ENCODE data around the gene PDCD11.

DNA sequence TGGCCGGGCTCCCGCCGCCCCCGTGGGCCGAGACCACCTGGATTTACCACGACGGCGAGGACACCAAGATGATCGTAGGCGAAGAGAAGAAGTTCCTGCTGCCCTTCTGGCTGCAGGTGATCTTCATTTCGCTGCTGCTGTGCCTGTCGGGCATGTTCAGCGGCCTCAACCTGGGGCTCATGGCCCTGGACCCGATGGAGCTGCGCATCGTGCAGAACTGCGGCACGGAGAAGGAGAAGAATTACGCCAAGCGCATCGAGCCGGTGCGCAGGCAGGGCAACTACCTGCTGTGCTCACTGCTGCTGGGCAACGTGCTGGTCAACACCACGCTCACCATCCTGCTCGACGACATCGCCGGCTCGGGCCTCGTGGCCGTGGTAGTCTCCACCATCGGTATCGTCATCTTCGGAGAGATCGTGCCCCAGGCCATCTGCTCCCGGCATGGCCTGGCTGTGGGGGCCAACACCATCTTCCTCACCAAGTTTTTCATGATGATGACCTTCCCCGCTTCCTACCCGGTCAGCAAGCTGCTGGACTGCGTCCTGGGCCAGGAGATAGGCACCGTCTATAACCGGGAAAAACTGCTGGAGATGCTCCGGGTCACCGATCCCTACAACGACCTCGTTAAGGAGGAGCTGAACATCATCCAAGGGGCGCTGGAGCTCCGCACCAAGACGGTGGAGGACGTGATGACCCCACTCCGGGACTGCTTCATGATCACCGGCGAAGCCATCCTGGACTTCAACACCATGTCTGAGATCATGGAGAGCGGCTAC lies 1.2 kb downstream of the CNNM2 start:
- RRBS = 20% methylated on average over 26 of the region's 54 CpGs

DNA sequence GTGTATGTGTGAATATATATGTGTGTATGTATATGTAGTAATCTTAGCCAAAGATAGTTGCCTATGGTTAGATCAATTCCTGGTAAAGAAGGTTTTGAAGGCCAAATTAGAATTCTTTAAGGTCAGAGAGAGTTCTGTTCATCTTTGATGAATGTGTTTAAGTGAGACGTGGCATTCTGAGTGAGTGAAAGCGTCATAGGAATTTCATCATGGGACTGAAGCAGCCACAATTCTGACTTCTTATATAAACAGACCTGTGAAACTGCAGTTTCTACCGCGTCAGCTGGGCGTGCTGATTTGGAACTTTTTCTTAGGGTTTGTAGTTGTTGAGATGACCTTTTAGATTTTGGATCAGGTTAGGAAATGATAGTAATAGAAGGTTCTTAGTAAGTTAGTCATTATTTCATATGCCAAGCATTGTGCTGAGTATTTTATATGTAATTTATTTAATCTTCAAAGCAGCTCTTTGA lies 103.8 kb downstream of the CNNM2 start:
- RRBS = no CpG with 5 or more reads among the region's 5 CpGs

- RRBS = no CpG with 5 or more reads among the region's 7 CpGs
Measured at GRCh38 chr10:103078125-103078508, 115.0 kb downstream of the NT5C2 start.

DNA sequence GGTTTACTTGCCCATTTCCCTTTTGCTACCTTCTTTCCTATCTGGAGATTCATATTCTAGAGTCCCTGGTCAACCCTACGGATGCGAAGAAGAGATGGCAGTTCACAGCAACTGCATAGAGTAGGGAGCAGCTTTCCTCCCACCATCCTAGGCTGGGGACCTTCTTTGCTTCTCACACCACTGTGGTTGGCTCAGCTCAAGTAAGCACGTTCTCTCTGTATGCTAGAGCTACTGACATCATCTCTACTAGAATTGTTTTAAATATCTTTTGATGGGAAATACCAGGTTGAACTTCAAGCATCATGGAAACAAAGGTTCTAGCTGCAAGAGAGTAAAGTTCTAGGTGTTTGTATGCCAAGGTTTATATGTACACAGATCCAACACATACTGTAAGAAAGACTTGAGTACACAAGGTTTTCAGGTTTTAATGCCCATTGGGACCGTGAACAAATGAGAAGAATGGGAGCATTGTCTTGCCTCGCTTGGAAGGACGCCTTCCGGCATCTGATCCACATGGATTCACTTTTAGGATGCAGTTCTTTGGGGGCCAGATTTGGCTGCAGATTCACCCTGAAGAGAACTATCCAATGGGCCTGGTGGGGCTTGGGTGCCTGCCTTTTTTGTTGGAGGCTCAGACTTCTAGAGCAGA lies 111.2 kb downstream of the NT5C2 start:
- RRBS = no CpG with 5 or more reads among the region's 7 CpGs

DNA sequence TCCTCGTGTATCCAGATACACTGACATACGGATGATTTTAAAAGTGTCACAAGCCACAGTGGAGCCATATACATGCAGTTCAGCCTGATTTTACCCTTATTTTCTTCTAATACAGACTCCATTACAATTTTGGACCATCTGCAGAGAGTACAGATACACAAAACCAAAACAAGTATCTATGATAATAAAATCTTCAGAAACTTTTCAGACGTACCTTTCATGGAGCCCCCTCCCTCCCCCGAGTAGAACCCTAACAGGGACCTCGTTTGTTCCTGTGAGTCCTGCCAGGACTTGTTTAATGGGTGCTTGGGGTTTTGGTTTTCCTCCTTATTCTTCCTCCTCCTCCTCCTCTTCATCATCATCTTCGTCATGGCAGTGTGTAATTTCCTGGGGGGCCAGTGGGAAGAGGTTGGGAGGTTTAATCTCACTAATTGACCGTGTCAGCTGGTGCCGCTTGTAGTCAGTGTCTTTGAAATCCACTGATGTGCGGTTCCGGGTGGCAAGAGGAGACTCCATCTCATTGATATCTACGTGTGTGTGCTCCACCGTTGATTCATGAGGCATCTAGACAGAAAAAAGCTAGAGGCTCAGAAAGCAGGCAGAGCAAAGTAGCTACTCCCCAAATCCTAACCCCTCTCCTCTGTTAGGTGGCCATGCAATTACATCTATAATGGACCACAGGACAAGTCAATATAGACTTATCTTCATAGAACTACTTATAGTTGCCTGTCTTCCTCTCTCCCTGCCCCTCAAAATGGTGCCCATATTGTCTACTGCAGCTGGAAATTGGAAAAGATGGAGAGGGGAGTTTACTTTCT lies 103.5 kb downstream of the NT5C2 start:
- RRBS = no CpG with 5 or more reads among the region's 12 CpGs

- RRBS = 4% methylated on average over 11 of the region's 140 CpGs
Measured at GRCh38 chr10:103277262-103278467, 727 bp downstream of the INA start.

DNA sequence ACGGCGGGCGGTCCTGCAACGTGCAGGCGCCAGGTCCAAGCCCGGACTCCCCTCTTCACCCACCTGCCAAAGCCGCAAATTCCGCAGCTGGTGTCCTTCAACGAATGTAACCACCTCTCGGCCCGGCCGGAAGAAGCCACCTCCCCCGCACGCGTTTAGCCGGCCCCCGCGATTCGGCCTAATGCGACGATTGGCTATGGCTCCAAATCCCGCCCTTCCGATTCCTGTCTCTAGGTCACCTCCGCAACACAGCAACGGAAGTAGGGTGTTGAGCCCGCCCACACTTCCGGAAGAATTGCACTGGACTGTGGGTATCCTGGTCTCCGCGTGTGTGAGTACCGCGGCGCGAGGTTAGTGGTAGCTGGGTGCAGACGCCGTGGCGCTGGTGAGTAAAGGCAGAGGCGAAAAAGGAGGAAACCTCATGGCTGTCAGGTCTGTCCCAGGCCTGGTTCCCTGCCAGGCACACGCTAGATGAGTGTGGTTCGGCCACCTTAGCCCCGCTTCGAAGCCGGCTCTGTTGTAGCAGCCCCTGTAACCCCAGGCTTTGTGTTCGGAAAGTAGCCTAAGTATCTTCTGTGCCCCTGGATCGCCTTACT lies at the start of gene PDCD11:
TSS of gene PDCD11 (plus strand) at position 281 of the 596 bp plus-strand sequence.
- RRBS = under 1% methylated on average over 14 of the region's 44 CpGs

DNA sequence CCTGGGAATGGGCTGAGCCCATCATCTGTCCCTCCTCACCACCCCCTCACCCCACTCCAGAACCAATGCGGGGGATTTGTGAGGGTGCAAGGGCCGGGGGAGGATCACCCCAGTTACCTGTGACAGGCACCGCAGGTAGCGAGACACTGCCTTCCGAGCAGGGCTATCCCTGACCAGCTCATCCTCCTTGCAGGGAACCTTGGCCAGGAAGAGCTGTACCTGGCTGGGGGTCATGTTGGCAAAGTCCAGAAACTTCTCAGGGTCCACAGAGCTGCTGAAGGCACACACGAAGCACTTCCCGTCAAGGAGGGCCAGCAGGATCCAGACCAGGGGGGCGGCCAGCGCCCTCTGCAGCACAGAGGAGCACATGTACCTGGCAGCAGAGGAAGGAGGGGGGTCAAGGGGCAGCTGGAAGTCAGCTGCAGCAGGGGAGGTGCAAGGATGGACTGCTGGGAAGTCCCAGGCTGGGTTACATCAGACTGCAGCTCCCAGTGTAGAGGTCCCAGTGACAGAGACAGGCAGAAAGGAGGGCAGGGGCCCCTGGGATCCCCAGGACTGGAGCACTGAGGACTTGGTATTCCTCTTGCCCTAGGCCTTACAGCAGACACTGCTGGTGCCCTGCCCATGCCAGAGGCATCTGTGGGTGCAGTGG lies 2.7 kb downstream of the CALHM3 start:
- RRBS = no CpG with 5 or more reads among the region's 9 CpGs

DNA sequence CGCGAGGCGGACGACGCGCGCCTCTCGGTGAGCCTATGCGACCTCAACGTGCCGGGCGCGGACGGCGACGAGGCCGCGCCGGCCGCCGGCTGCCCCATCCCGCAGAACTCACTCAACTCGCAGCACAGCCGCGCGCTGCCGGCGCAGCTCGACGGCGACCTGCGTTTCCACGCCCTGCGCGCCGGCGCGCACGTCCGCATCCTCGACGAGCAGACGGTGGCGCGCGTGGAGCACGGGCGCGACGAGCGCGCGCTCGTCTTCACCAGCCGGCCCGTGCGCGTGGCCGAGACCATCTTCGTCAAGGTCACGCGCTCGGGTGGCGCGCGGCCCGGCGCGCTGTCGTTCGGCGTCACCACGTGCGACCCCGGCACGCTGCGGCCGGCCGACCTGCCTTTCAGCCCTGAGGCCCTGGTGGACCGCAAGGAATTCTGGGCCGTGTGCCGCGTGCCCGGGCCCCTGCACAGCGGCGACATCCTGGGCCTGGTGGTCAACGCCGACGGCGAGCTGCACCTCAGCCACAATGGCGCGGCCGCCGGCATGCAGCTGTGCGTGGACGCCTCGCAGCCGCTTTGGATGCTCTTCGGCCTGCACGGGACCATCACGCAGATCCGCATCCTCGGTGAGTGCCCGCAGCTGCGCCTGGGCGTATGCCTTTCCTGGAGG lies 91.2 kb downstream of the NEURL1 start:
- RRBS = 23% methylated on average over 75 of the region's 106 CpGs

DNA sequence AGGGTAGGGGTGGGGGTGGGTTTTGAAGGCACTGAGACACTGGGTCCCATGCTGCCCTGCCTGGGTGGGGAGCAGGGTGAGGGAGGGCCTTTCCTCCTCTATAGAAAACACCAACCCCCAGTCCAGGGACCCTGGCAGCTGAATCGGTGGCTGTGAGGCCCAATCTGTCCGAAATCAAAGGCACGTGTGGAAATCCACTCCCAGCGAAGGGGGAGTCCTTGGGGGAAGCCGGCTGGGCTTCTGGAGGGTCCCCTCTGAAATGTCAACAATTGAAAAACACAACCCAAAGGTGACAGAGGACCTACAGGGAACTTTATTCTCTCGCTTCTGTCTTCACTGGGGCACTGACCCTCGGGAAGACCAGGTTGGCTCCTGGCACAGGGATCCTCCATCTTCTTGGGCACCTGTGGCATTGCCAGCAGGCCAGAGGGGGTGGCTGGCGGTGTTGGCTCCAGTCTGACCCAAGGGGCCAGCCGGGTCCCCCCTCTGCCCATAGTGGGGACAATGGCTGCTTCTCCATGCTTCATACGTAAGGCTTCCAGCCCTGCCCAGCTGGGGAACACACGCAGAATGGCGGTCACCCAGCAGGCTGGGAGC lies 106.6 kb downstream of the NEURL1 start:
- RRBS = no CpG with 5 or more reads among the region's 12 CpGs

GRCh38 chr10:103626914-103627535 lies 133.5 kb downstream of the NEURL1 start:
- RRBS = no CpG with 5 or more reads among the region's 12 CpGs

DNA sequence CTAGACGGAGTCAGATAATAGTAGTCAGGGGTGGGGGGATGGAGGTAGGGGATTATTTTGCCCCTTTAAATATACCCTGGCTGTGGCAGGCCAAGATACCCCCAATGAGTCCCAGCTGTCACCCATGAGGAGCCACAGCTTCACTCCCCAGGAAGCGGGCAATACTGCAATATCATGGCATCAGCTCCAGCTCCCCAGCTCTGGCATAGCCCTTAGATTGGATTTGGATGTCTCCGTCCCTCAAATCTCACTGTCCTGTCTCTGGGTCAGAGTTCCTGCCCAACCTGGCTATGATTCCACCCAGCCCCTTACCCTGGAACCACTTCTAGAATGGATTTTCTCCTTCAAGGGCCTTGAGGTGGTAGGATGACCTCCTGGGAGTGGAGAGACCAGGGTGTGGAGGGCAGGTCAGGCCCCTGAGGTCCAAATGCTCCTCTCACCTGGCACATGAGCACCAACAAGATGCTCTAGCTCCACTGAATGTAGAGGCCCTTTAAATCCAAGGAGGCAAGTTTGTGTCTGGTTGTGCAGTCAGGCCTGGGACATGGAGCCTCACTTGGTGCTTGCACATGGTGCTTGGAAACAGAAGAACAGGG lies 153.6 kb downstream of the NEURL1 start:
- RRBS = no CpG with 5 or more reads among the region's 3 CpGs

GRCh38 chr10:103668212-103669447 lies 175.1 kb downstream of the NEURL1 start:
- RRBS = no CpG with 5 or more reads among the region's 40 CpGs

DNA sequence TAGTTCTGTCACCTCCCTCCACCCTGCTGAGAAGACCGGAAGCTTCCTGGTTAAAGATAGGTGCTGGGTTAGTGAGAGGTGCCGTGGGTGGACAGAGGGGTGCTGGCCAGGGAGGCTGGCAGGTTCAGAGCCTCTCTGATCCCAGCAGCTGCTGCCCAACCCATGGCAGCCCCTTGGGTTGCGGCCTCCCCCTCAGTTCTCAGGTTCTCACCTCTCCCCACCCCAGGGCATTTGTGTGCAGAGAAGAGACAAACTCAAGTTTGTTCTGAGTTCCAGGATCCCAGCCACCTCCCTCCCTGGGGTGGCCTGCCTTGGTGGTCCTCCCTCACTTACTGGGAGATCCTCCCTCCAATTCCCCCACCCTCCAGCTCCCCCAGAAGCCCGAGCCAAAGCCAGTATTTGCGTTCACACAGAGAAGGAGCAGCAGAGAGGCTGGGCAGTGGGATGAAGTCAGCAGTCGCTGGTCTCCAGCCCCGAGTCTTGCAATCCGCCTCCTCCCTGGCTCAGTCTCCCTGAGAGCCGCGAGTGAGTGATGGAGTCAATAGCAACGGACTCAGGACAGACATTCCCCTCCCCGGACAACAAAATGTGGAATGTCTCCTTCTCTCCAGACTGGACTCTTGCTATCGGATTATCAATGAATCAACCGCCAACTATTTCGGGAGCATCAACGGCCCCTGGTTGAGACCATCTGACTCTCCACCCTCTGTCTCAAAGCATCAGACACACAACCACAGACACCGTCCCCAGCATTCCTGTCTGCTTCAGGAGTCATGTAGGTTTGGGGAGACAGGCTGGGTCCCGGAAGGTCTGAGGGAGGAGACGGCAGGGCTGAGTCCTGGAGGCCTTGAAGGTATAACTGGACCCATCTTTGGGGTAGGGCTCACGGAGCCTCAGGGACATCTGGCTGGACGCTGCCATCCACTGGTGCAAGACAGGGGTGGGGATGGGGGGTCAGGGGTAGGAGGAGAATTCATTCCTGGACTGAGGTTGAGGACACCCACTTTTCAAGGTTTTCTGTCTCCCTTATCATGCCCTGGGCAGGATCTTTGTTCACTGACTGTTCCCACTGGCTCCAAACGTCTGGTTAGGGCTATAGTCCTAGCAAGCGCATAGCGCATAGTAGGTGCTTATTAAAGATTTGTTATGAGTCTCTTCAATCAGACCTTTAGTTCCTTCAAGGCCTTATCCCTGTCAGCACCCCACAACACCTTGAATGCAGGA lies 178.4 kb downstream of the SH3PXD2A start:
- RRBS = no CpG with 5 or more reads among the region's 24 CpGs

- RRBS = 46% methylated on average over 3 of the region's 23 CpGs
Measured at GRCh38 chr10:103677822-103678621, 177.4 kb downstream of the SH3PXD2A start.

- RRBS = 27% methylated on average over 1 of the region's 8 CpGs
Measured at GRCh38 chr10:103784878-103785346, 70.5 kb downstream of the SH3PXD2A start.

DNA sequence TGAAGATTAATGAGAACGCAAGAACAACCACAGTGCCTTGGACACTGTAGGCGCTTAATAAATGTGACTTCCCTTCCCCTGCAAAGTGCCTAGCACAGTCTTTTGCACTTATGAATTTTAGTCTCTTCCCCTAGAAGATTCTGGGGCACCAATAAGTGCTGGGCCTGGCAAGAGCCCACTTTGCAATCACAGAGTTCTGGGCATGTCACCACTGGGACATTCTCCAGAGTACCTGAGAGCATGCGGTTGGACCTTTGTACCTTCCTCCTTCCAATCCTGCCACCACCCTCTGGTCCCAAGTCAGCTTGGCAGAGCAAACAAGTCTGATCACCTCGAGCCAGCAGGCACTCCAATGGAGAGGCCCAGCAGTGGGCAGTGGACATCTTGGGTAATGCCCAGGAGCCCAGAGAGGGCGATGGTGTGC lies 43.5 kb downstream of the SH3PXD2A start:
- RRBS = no CpG with 5 or more reads among the region's 5 CpGs

DNA sequence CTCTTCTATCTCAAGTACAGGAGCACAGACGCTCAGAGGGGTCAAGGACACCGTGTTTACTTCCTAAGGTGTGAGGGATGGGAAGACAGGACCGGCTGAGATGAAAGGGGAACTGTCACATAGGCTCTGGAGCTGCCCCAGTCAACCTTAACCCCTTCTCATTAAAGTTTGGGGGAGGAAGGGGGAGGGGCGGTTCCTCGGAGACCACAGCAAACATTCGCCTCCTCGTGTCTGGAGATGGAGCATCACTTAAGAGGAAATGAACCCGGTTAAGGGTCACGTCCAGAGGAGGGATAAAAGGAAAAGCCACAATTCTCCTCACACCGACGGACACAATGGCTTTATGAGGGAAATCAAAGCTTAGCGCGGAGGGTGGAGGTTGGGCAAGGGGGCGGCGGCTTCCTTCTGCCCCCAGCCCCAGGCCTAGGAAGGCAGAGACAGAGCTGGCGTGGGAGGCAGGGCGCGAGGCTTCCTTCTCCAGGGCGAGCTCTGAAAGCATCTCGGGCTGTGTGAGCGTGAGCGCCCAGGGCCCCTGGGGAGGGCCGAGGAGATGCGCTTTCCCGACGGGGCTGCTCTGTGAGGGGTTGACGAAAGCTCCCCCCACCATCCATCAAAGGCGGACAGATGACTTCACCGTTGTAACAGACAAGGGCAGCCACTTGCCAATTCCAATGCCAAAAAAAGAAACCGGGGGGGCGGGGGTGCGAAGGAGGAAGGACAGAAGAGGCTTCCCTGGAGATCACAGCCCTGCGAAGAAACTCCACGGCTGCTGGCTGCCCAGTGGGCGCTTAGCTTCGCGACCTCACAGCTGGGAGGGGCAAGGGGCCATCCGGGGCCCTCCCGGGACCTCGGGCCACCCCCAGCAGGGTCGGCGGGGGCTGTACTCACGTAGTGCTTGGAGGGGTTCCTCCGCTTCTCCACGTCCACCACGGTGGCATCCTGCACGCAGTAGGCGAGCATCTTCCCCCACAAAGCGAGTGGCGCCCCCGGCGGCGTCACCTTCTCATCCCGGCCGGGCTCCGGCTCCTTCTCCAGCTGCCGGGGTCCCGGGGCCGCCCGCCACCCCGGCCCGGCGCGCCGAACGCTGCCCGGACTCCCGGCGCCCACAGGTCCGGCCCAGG lies 709 bp downstream of the SH3PXD2A start:
- RRBS = no CpG with 5 or more reads among the region's 70 CpGs

- RRBS = no CpG with 5 or more reads among the region's 30 CpGs
Measured at GRCh38 chr10:103918369-103918915, 458 bp upstream of the STN1 start.

Data from zone of skin (tissue), 1 donor.